Measurements from ENCODE around the gene RAB32.

GRCh38 chr6:143594538-143595214 is 83.1 kb upstream of the PHACTR2 start:
- PRO-cap, 2 experiments: no peak in any of the 2 experiments

GRCh38 chr6:143608005-143608469 is 69.7 kb upstream of the PHACTR2 start:
- PRO-cap, 2 experiments: peak in 1 of 2 experiments; most common plus-strand start chr6:143608251 (in 1)

GRCh38 chr6:143747425-143747877 is 69.7 kb downstream of the PHACTR2 start:
- PRO-cap, 2 experiments: no peak in any of the 2 experiments

- PRO-cap, 2 experiments: no peak in any of the 2 experiments
These were observed 362 bp downstream of the LTV1 start for GRCh38 chr6:143843439-143843961.

GRCh38 chr6:143883101-143883545 is 18.8 kb downstream of the ZC2HC1B start:
- PRO-cap, 2 experiments: no peak in any of the 2 experiments

- PRO-cap, 2 experiments: no peak in any of the 2 experiments
These were observed 27.6 kb downstream of the STX11 start for GRCh38 chr6:144178010-144178313.

DNA sequence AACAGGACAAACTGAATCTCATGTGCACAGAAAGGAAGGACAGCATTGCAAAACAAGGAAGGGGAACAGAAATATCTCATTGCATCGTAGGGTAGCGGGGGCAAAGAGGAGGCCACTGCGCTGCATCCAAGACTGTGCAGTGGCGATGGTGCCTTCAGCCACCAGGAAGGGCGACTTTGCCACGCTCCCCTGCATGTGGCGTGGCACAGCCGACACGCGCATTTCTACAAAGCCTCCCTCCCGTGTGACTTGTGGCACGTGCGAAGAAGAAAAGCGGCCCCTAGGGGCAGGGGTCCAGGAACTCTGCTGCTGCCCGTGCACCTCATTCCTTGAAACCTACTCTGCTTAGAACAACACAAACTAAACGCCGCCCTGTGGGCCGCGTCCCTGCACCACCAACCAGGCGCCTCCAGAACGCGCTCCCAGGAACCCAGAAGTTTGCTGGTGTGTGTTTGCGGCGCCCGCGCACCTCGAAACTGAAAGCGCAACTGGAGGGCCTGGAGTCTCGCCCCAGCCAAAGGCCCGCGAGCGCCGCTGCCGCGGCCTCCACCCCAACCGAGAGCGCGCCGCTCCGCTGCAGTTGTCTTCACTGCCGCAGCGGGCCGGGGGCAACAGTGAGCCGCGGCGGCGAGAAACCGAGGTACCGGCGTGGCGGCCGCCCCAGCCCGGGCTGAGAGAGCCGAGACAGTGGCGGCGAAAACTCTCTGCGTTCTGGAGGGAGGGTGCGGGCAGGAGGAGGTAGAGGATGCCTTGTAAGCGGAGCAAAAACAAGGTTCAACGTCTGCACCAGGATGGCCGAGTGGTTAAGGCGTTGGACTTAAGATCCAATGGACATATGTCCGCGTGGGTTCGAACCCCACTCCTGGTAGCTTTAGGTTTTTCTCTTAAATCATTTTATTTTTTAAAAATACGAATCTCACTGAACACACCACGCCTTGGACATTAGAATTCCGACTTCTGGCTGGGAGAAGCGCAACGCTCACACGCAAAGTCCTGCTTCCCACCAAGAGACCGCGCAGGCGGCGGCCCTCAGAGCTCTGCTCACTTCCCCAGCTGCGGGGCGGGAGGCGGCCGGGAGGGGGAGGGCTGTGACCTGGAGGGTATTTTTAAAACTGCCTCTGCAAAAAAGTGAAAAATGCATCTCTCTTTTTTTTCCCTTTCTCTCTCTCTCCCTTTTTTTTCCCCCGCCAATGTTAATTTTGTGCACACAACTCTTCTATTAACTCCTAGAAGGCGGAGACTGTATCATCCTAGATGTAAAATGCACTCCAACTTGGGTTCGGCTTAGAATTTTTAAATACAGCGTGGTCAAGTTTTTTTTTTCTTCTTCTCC is 65.9 kb downstream of the STX11 start:
- PRO-cap, 2 experiments: peak in 1 of 2 experiments; most common plus-strand start position 501 of the sequence (in 1); most common minus-strand start position 478 of the sequence (in 1)

DNA sequence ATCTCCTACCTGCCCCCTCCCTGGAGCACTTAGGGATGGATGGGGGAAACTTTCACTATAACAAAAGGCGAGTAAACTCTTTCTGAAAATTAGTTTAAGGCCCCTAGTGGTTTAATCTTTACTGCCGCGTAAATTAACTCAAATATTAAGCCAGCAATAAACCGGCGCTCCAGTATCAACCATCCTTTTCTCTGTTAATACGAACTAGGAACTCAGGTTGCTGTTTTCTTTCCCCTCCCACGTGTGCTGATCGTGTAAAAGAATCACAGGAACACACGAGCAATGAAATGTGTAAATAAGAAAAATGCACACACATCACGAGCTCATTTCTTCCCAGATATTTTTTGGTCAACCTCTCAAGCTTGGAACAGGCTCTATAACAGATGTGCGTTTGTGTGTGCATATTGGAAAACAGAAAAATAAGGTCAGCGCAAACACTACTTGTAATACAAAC is 1.0 kb upstream of the UTRN start:
- PRO-cap, 2 experiments: no peak in any of the 2 experiments

- PRO-cap, 2 experiments: no peak in any of the 2 experiments
These were observed 59.7 kb downstream of the UTRN start for GRCh38 chr6:144344736-144345315.

DNA sequence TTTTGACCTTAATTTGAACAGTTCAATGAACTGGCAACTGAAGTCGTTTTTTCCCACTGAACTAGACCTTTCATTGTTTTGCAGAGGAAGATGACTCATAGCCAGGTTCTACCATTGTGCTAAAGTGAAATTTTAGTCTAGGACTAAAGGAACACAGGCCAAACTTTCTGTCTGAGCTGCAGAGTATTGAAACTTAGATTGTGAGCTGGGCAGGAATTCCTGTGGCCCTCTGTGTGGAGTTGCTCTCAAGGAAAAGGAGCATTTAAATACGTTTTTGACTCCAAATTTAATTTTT is 64.7 kb downstream of the UTRN start:
- PRO-cap, 2 experiments: no peak in any of the 2 experiments

GRCh38 chr6:144473623-144473961 is 188.5 kb downstream of the UTRN start:
- PRO-cap, 2 experiments: no peak in any of the 2 experiments

- PRO-cap, 2 experiments: no peak in any of the 2 experiments
These were observed 189.4 kb downstream of the UTRN start for GRCh38 chr6:144474373-144475011.

- PRO-cap, 2 experiments: no peak in any of the 2 experiments
These were observed 393.1 kb downstream of the UTRN start for GRCh38 chr6:144678215-144678651.

GRCh38 chr6:144734684-144735519 is 449.8 kb downstream of the UTRN start:
- PRO-cap, 2 experiments: no peak in any of the 2 experiments

- PRO-cap, 2 experiments: no peak in any of the 2 experiments
These were observed 468.1 kb downstream of the EPM2A start for GRCh38 chr6:145267263-145267480.

GRCh38 chr6:145733587-145734051 is 1.7 kb downstream of the EPM2A start:
- PRO-cap, 2 experiments: no peak in any of the 2 experiments

GRCh38 chr6:146543410-146544167 is at the start of gene RAB32:
TSS of gene RAB32 (plus strand) at chr6:146543833.
- PRO-cap, 2 experiments: peak in 1 of 2 experiments; most common plus-strand start chr6:146543576 (in 1); most common minus-strand start chr6:146543473 (in 1)

DNA sequence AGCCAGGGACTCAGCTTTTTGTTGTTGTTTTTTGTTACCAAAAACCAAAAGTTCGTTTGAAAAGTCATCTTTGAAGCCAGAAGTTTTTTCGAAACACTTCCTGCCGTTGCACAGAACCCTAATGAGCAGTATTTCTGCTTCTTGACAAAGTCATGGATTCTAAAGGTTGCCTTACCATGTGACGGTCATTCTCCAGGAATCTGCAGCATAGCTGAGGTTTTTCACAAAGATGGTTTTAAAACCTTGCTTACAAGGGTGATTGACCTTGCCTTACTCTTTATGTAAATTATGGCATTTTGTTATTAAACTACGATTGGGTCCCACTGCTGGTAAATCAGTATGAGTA is 2.0 kb downstream of the RAB32 start:
- PRO-cap, 2 experiments: peak in 1 of 2 experiments; most common minus-strand start position 123 of the sequence (in 1)

DNA sequence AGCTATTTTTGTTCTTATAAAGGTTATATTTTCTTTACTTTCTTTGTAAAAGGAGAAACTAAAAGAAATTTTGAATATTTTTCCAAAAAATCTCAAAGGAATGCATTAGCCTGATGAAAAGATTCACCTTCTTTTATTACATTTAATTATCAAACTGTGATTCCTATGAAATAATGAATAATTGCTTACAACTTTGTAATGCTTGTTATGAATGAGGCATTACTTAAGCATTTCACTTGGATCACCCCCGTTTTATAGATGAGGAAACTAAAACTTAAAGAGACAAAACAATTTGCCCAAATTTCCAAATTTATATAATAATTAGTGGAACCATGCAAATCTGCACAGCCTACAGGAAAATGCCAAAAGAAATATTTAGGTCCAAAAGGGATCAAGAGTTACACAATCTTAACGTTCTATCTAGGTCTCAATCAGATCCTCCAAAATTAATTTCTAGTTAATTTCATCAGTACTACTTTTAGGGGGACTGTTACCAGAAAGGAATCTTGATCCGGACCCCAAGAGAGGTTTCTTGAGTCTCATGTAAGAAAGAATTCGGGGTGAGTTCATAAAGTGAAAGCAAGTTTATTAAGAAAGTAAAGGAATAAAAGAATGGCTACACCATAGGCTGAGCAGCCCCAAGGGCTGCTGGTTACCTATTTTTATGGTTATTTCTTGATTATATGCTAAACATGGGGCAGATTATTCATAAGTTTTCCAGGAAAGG is 288.0 kb downstream of the ADGB start:
- PRO-cap, 2 experiments: no peak in any of the 2 experiments

- PRO-cap, 2 experiments: no peak in any of the 2 experiments
These were observed 678 bp downstream of the STXBP5 start for GRCh38 chr6:147204793-147205397.

Measured in cerebral cortex (tissue), 2 donors.